Cytotoxic T cell (primary cell): Measurements from ENCODE around the genes MISP and ELANE.

GRCh38 chr19:426989-427746, 18.2 kb upstream of the C2CD4C start:
- PRO-cap, 2 experiments, result no peak in any of the 2 experiments

GRCh38 chr19:491154-491749, 5.0 kb upstream of the MADCAM1 start:
- PRO-cap, 2 experiments, result no peak in any of the 2 experiments

DNA sequence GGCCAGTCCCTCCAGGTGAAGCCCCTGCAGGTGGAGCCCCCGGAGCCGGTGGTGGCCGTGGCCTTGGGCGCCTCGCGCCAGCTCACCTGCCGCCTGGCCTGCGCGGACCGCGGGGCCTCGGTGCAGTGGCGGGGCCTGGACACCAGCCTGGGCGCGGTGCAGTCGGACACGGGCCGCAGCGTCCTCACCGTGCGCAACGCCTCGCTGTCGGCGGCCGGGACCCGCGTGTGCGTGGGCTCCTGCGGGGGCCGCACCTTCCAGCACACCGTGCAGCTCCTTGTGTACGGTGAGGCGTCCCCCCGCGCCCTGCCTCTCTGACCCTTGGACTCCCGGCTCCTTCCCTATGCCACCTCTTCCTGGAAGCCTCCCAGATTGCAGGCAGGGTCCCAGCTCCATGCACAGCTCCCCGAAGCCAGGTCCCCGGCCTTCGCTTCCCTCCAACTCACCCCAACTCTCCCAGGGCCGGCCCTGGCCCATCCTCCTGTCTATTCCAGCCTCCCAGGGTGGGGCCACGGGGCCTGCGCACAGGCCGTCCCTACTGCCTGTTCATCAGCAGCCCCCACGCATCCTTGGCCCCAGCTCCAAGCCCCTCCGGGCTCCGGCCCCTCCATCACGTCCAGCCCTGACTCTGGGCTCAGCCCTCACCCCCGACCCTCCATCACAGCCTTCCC, 1.7 kb downstream of the MADCAM1 start:
- PRO-cap, 2 experiments, result no peak in any of the 2 experiments

DNA sequence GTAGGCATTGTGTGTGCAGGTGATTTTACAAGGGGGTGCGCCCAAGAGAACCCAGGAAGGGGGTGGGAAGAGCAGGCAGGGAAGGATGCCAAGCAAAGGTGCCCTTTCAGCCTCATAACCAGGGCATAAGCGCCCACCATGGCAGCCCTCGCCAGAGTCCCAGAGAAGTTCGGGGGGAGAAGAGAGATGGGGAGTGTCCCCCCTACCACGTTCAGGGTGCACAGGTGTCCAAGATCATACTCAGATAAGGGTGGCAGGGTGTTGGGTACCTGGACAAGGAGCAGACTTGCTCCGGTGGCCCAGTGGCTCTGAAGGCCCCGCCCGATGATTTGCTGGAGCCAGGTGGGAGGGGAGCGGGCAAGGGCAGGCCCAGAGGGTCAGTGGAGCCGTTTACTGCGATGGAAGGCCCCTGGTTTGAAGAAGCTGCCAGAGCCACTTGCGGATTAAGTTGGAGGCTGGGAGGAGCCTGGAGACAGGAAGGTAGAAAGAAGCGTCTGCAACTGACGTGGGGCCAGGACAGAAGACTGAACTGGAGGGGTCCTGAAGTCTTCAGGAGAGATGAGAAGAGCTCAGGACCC, 1.4 kb downstream of the TPGS1 start:
- PRO-cap, 2 experiments, result no peak in any of the 2 experiments

- PRO-cap, 2 experiments, result peak in 2 of 2 experiments; most common plus-strand start chr19:510905 (in 1); most common minus-strand start chr19:510932 (in 1)
Measured at GRCh38 chr19:510500-511058, 3.3 kb downstream of the TPGS1 start.

DNA sequence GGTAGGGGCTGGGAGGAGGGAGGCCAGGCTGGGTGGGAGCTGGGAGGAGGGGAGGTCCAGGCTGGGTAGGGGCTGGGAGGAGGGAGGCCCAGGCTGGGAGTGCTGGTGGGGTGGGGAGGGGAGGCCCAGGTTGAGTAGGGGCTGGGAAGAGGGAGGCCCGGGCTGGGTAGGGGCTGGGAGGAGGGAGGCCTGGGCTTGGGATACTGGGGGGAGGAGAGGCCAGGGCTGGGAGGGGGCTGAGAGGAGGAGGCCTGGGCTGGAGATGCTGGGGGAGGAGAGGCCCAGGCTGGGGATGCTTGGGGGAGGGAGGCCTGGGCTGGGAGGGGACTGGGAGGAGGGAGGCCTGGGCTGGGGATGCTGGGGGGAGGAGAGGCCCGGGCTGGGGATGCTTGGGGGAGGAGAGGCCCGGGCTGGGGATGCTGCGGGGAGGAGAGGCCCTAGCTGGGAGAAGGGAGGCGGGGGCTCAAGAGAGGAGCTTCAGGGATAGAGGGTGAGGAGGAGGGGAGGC, 11.0 kb downstream of the TPGS1 start:
- PRO-cap, 2 experiments, result no peak in any of the 2 experiments

- PRO-cap, 2 experiments, result no peak in any of the 2 experiments
Measured at GRCh38 chr19:540948-541774, 2.7 kb upstream of the GZMM start.

DNA sequence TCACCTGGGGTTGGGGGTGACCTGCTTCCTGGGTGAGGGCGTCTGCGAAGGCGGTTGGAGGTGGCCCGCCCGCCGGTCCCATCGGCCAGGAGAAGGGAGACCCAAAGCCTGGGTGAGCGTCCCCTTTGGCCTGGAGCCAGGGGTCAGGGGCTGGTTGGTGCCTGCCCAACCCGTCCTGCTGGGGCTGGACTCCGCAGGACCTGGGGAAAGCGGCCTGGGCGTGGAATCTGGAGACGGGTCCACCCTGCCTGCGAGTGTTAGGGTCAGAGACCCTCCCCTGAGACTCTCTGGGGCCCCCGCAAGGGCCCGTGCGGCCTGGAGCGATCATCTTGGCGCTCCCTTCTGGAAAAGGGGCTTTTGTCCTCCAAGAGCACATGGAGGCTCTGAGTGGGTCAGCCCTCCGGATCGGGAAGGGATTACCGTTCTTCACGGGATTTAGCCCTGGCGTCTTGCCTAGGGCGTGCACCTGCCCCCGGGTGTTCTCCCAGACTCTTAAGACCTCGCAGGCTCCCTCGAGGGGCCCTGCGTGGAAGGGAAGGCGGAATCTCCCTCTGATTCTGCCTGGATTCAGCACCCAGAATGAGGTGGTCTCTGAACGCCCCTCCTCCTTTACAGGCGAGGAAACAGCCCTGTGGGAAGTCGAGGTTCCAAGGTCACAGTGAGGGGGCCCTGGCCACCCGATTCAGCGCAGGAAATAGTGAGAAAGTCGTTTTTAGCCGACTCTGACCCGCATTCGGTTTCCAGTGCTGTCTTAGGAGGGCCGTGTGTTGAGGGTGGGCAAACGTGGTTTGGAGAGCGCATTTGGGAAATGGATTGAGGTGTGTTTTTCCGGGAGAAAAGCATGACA, 878 bp downstream of the BSG start:
- PRO-cap, 2 experiments, result no peak in any of the 2 experiments

DNA sequence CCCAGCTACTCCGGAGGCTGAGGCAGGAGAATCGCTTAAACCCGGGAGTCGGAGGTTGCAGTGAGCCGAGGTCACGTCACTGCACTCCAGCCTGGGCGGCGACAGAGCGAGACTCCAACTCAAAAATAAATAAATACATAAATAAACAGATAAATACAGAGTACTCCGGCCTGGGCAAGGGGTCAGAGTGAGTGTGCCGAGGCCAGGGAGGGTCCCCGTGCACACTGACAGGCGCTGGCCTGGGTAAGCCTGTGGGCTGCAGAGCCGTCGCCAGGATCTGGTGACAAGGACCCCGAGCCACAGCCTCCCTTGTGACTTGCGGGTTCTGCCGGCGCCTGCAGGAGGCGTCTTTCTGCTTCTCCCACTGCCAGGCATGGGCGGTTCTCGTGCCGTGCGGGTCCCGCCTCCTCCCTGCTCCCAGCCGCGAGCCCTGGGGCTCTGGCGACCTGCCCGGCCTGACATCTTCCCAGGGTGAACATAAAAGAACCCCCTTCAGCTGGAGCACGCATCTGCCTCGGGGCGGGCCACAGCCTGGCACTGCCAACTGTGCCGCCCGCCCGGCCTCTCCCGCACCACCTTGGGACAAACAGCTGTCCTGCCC, 1.6 kb upstream of the HCN2 start:
- PRO-cap, 2 experiments, result no peak in any of the 2 experiments

GRCh38 chr19:646824-647103, 7.1 kb downstream of the FGF22 start:
- PRO-cap, 2 experiments, result peak in 1 of 2 experiments; most common minus-strand start chr19:647038 (in 1)

- PRO-cap, 2 experiments, result peak in 1 of 2 experiments; most common plus-strand start chr19:679929 (in 1)
Measured at GRCh38 chr19:679300-680196, 3.4 kb downstream of the FSTL3 start.

DNA sequence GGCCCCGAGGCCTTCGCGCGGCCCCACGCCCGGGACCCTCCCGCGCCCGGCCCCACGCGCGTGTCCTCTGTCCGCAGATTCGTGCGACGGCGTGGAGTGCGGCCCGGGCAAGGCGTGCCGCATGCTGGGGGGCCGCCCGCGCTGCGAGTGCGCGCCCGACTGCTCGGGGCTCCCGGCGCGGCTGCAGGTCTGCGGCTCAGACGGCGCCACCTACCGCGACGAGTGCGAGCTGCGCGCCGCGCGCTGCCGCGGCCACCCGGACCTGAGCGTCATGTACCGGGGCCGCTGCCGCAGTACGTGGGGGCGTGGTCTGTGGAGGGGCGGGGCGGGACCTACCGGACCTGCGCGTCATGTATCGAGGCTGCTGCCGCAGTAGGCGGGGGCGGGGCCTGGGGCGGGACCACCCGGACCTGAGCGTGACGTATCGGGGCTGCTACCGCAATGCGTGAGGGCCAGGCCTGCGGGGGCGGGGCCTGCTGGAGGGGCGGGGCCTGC, 4.1 kb downstream of the FSTL3 start:
- PRO-cap, 2 experiments, result peak in 2 of 2 experiments; most common minus-strand start position 181 of the sequence (in 1)

DNA sequence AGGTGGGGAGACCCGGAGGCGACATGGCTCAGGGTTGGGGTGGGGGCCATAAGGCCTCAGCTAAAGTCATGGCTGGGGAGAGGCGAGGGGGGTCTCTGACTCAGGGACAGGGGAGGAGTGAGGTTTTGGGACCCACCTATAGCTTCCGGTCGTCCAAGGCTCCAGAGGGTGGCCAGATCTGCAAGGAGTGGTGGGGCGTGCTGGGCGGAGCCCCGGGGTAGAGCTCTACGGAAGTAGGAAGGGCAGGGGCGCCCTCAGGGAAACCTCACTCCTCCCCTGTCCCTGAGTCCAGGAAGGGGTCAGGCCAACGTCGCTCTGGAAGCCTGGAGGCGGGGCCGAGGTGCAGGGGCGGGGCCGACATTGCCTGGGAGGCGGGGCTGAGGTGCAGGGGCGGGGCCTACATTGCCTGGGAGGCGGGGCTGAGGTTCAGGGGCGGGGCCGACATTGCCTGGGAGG, 5.2 kb upstream of the PALM start:
- PRO-cap, 2 experiments, result no peak in any of the 2 experiments

GRCh38 chr19:710023-710742, 1.4 kb downstream of the PALM start:
- PRO-cap, 2 experiments, result no peak in any of the 2 experiments

DNA sequence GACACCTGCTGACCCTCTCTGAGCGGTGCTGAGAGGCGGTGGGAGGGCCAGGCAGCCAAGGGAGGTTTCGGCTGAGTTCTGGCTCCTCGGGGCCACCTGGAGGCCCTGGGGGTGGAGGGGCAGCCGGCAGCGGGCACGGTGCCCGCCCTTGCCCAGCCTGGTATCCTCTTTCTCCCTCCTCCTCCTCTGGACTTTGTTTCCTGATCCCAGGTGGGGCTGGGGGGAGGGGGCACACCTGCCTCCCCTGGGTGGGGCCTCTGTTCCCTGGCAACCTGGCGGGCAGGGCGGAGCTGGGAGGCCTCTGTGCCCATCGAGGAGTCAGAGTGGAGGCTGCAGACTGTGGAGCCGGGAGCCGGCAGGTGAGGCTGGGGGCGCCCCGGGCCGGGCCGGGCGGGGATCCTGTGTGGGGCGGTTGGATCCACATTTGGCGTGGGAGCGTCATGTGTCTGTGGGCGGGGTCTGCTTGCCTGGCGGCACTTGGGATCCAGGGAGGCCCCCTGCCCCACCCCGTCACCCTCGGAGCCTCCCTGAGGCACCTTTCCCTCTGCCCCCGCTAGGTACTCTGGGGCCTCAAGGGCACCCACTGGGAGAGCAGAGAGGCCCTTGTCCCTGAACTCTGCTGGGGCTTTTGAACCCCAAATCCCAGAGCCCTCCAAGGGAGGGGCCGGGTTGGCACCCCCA, at the start of gene MISP:
TSS of gene MISP (plus strand) at position 300 of the 681 bp plus-strand sequence.
- PRO-cap, 2 experiments, result no peak in any of the 2 experiments

DNA sequence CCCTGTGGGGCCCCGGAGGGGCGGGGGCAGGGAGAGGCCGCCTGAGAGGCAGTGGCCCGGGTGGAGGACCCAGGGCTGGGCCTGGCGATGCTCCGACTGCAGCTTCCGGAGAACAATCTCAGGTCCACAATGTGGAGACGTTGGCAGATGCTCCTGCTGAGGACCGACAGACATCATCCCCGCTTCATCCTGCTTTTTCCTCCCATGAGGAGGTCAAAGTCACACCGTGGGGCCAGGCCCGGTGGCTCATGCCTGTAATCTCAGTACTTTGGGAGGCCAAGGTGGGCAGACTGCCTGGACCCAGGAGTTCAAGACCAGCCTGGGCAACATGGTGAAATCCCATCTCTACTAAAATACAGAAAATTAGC, 16.2 kb upstream of the PTBP1 start:
- PRO-cap, 2 experiments, result no peak in any of the 2 experiments

DNA sequence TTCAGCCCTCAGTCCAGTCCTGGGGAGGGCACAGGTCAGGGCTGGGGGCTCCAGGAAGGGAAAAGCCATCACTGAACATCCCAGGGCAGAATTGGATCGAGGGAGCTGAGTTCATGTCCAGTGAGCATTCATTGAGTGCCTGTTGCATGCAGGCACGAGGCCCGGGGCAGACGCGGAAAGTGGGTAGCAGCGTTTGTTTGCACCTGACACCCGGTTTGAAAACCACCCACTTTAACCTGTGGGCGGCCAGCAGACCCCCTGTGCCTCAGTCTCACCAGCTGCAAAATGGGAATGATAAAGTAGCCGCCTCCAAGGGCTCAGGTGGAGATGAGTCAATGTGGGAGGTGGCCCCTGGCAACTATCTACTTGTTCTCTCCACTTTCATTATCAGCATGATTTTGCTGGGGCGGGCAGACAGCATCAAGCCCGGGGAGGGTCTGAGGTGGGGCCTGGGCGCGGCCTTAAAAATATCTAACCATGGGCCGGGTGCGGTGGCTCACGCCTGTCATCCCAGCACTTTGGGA, 4.1 kb downstream of the PLPPR3 start:
- PRO-cap, 2 experiments, result peak in 2 of 2 experiments; most common plus-strand start position 237 of the sequence (in 2)

DNA sequence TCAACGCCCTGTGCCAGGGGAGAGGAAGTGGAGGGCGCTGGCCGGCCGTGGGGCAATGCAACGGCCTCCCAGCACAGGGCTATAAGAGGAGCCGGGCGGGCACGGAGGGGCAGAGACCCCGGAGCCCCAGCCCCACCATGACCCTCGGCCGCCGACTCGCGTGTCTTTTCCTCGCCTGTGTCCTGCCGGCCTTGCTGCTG, at the start of gene ELANE:
TSS of gene ELANE (plus strand) at position 112 of the 200 bp plus-strand sequence.
- PRO-cap, 2 experiments, result no peak in any of the 2 experiments

- PRO-cap, 2 experiments, result no peak in any of the 2 experiments
Measured at GRCh38 chr19:855421-855804, 3.3 kb downstream of the ELANE start.

DNA sequence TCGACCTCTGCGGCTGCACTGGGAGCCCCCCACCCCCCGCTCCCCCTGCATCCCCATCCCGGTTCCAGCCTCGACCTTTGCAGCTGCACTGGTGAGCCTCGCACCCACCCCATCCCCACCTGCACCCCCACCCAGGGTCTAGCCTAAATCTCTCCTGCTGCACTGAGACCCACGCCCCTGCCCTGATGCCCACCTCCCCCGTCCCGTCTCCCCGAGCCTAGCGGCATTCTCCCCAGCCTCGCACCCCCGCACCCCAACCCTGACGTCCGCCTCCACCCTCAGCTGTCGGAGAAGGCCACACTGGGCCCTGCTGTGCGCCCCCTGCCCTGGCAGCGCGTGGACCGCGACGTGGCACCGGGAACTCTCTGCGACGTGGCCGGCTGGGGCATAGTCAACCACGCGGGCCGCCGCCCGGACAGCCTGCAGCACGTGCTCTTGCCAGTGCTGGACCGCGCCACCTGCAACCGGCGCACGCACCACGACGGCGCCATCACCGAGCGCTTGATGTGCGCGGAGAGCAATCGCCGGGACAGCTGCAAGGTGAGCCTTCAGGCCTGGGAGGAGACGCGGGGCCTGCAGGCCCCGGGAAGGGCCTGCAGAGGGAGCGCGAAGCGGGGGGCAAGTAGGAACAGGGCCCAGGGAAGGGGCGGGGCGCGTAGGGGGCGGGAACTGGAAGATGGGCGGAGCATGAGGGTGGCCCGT, 2.1 kb downstream of the CFD start:
- PRO-cap, 2 experiments, result no peak in any of the 2 experiments